Body of pancreas (tissue), 2 donors: ENCODE measurements around the genes ABTB3 and PRDM4.

DNA sequence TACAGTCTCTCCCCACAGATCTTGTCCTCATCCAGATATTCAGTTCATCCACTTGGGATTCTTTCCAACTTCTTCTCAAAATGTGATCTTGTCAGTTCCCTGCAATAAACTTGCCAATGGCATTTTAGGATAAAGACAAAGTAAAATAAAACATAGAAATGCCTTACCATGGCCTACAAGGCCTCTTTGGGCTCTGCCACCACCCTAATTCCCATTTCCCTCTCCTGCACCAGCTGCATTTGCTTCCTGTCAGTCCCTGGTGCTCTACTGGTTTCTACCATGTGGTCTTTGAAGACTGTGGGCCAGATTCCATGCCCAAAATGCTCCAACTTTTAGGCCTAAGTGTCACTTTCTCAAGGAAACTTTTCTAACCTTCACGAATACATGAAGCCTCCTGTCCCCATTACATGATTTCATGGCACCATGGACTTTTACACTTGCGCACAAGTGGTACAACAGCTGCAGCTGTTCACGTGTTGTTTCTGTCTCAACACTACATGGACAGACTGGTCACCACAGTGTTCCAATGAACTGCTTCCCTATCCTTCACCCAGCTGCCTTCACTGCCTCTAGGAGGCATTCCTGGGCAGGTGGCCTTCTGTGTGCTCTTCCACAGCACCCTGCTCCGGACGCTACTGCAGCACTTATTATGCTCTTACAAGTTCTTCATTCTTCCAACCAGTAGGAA, 1.7 kb downstream of the MTERF2 start:
- PRO-cap = unidirectional peak, plus-strand start at position 526 of the sequence; unidirectional peak, plus-strand start at position 576 of the sequence
- RAMPAGE, long total RNA, 2 experiments = no peak in any of the 2 experiments

DNA sequence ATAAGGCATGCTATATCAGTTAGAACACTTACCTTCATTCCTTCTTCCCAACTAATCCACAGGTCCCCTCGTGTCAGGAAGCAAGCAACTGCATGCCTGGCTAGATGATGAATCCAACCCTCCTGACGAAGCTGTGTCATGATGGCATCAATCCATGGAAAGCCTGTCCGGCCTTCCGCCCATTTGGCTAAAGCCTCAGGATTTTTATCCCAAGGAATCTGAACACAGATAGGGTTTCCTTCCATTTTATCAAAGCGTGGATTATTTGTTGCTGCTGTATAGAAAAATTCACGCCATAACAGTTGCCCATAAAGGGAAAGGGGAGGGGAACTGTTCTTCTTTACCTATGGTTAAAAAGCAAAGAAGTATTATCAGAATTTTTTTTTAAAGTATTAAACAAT, 12.6 kb upstream of the MTERF2 start:
- PRO-cap = no peak
- RAMPAGE, long total RNA, 2 experiments = no peak in any of the 2 experiments

DNA sequence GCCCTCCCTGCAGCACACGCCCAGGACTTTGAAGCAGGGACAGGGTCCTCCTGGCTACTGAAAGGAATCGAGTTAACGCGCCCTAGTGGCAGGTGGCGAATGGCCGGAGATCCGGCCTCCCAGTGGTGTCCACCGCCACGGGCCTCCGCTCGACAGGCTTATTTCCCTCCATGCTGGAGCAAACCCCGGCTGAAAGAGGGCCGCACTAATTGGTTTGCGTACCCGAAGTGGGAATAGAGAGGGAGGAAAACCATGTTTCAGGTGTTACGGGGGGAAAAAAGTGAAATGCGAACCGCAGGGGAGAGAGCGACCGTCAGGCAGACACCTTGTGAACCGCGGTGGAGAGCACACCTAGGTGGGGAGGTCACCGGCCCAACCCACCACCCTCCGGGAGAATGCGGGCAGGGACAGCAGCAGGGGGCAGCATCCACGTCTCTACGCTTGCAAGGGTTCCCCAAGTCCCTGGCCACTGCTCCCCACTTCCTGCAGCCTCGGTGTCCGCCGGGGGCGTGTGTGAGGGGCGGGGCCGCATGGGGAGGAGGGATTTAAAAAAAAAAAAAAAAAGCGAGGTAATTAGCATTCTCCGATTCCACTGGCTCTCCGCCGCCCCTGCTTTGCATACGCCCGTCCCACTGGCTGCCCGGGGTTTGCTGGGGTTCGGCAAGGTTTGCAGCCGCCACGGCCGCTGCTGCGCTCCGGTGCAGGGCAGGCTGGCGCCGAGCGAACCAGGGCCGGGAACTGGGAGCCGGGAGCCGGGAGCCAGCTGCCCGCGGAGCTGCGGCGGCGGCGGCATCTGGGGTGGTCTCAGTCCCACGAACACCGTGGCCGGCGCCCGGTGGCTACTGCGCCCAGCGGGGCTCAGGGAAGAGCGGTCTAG, at the start of gene ABTB3:
Gene ABTB3 (plus strand): TSS at position 676 of the 877 bp plus-strand sequence.
- PRO-cap = unidirectional peak, plus-strand start at position 676 of the sequence
- RAMPAGE, long total RNA, 2 experiments = start-site peak on the plus strand in 1 of 2 experiments, centred at position 687 of the sequence, 6 reads per replicate

GRCh38 chr12:107318636-107319106, 437 bp downstream of the ABTB3 start:
- PRO-cap = unidirectional peak, minus-strand start at chr12:107318705
- RAMPAGE, long total RNA, 2 experiments = no peak in any of the 2 experiments

GRCh38 chr12:107684760-107685378, 730 bp upstream of the PWP1 start:
- PRO-cap = no peak
- RAMPAGE, long total RNA, 2 experiments = no peak in any of the 2 experiments

DNA sequence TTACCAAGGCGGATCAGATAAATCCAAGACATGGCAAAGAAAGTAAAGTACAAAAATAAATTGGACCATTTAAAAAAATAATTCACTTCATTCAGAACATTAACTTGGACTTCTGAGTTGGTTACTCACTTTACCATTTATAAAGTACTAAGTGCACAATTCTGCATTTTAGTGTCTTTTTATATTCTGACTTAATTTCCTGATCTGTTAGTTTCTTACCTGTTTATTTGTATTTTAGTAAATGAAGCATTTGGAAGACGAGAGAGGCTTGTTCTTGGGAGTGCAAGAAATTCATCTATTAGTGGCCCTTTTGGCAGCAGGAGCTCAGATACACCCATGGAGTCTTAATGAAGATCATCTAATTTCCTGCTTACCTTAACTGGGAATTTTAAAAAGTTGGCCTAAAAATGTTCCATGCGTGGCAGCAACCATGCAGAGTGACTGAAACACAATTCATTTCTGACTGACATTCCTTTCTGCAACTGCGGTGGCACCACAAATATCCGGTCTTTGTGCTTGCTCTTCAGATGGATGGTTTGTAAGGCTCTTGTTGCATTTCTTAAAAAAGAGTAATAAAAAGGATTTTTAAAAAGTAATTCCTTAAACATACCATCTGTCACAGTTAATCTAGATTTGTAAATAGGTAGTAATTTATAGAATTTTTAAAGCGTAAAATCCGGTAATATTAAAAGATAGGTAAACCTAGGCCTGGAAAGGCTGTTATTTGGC, 26.4 kb downstream of the PWP1 start:
- PRO-cap = no peak
- RAMPAGE, long total RNA, 2 experiments = no peak in any of the 2 experiments

GRCh38 chr12:107731022-107732348, 29.5 kb downstream of the PRDM4 start:
- PRO-cap = no peak
- RAMPAGE, long total RNA, 2 experiments = no peak in any of the 2 experiments

DNA sequence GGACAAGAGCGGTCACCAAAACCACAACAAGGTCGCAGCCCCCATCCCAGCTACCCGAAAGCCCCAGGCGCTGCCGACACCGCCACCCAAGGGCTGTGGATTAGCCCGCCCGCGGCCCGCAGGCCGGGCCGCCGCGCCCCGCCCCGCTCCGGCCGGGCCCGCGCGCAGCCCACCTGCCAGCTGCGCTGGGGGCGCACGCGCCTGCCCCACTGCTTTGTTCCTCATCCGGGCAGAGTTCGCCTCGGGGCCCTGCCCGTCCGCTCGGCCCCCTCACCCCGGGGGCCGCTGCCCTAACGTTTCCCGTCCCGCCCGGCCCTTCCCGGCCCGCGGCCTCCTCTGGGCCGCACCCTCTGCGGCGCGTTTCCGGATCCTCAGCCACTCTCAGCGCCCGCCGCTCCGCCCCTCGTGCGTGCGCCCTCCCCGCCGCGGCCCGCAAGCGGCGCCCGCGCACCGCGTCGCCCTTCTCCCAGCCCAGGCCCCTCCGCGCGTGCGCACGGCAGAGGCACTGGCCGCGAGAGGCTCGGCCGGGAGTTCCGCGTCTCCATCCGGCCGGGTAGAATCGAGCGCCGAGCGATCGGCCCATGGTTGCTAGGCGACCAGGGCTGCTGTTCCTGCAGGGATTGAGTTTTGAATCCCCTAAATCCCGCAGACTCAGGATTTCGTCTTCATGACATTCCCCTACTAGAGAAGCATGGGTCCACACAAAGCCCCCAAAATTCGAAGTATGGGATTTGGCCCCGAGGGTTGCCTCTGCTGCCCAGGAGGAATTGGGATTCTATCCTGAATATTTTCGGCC, at the start of gene PRDM4:
Gene PRDM4 (minus strand): TSS at position 354 of the 796 bp plus-strand sequence.
- PRO-cap = bidirectional peak, plus-strand start at position 516 of the sequence, minus-strand start at position 352 of the sequence
- RAMPAGE, long total RNA, 2 experiments = start-site peak on the minus strand in 2 of 2 experiments, centred at positions 327 to 351 of the sequence, 18 to 97 reads per replicate

DNA sequence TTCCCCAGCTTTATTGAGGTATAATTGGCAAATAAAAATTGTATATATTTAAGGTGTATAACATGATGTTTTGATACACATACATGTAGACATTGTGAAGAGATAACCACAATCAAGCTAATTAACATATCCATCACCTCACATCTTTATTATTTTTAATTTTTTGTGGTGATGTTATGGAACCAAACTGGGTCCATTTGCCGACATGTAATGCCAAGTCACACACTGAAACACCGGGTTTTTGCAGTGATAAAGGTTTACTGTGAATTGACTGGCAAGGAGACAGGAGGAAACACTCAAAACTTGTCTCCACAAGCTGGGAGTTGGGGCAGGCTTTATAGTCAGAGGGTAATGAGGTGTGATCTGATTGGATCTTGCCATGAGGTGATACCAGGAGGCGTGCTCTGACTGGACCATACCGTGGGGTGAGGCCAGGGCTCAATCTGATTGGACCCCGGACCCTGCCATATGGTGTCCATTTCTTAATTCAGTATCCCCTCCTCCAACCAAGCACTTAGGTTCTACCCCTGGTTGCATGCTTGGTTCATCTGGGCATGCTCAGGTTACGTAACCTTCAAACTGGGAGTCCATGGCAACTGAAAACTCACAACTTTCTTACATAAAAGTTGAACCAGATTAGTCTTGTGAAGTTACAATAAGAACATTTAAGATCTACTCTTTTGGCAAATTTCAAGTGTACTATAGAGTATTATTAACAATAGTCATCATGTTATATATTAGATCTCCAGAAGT, 11.7 kb upstream of the WSCD2 start:
- PRO-cap = no peak
- RAMPAGE, long total RNA, 2 experiments = no peak in any of the 2 experiments

- PRO-cap = no peak
- RAMPAGE, long total RNA, 2 experiments = no peak in any of the 2 experiments
These were observed 18.4 kb downstream of the CMKLR1 start for GRCh38 chr12:108320557-108321250.

DNA sequence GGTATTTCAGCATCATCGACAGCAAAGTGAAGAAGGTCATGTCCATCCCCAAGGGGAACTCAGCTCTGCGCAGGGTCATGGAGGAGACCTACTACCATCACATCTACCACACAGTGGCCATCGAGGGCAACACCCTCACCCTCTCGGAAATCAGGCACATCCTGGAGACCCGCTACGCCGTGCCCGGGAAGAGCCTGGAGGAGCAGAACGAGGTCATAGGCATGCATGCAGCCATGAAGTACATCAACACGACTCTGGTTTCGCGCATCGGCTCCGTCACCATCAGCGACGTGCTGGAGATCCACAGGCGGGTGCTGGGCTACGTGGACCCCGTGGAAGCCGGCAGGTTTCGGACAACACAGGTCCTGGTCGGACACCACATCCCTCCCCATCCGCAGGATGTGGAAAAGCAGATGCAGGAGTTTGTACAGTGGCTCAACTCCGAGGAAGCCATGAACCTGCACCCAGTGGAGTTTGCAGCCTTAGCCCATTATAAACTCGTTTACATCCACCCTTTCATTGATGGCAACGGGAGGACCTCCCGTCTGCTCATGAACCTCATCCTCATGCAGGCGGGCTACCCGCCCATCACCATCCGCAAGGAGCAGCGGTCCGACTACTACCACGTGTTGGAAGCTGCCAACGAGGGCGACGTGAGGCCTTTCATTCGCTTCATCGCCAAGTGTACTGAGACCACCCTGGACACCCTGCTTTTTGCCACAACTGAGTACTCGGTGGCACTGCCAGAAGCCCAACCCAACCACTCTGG, 3.8 kb downstream of the FICD start:
- PRO-cap = no peak
- RAMPAGE, long total RNA, 2 experiments = start-site peak on the plus strand in 1 of 2 experiments, centred at position 241 of the sequence, 16 reads per replicate

DNA sequence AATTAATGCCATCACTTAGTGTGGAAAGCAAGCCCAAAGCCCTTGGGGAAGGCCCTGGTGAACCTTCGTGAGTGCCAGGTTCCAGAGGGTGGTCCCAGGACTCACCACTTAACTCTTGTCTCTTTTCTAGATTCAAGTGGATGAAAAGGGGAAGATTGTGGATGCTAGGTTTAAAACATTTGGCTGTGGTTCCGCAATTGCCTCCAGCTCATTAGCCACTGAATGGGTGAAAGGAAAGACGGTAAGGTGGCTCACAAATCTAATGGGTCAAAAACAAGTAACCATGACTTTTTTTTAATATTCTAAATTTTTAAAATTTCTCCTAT, 2.8 kb downstream of the ISCU start:
- PRO-cap = no peak
- RAMPAGE, long total RNA, 2 experiments = no peak in any of the 2 experiments

DNA sequence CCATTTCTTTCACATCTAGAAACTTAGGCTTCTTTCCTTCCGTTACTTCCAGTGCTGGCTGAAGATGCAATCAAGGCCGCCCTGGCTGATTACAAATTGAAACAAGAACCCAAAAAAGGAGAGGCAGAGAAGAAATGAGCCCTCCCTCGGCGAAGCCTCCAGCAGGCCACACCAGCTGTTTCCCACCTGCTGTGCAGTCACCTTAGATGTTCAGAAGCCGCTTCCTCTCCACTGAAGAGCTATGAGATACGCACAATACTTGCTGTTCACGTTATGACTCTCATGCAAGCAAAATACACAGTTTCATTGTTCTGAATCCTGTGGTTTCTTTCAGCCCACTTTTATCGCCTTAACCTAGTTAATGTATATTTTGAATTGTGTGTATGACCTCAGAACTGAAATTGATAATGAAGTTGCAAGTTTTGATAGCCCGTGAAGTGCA, 6.4 kb downstream of the ISCU start:
- PRO-cap = no peak
- RAMPAGE, long total RNA, 2 experiments = no peak in any of the 2 experiments

- PRO-cap = no peak
- RAMPAGE, long total RNA, 2 experiments = no peak in any of the 2 experiments
These were observed 3.9 kb downstream of the SELPLG start for GRCh38 chr12:108629586-108630424.

GRCh38 chr12:108639041-108640053, 5.7 kb upstream of the SELPLG start:
- PRO-cap = no peak
- RAMPAGE, long total RNA, 2 experiments = no peak in any of the 2 experiments

DNA sequence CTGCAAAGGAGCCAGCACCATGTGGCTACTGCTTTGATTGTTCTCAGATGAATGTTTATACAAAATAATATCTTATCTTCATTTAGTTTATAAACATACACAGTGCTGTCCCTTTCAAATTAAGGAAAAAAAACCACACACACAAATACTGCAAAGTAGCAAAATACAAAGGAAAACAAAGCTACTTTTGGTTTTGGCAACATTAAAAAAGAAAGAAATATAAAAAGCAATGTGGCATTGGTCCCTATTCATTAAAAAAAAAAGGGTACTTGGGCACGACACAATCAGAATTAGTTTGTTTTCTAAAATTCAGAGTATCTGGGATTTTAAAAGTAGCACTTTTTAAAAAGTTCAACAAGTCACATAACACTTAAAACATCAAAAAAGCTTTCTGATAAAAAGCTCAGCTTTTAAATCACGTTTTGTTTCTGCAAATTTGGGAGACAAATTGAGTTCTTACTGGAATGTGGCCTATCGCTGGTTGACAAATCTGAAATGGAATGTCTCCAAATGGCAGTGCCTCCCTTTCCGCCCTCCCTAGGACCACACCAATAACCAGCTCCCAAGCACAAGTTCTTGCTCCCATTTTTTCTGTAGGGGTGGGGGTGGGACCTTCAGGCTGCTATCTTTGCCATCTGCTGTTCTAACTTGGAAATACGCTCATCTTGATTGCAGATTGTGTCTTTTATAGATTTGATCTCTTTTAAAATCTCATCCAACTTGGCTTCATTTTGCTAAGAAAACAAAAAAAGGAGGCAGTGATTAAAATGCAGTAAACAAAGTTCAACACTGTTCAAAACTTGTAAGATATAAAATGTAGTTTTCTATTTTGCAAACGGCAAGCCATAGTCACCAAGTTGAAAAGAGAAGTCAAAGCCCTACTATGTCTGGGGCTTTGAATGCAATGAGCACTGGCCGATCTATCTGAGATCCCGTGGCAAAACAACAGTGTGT, 13.4 kb upstream of the SELPLG start:
- PRO-cap = no peak
- RAMPAGE, long total RNA, 2 experiments = no peak in any of the 2 experiments

GRCh38 chr12:108658532-108658968, 24.9 kb upstream of the SELPLG start:
- PRO-cap = no peak
- RAMPAGE, long total RNA, 2 experiments = no peak in any of the 2 experiments

- PRO-cap = no peak
- RAMPAGE, long total RNA, 2 experiments = no peak in any of the 2 experiments
These were observed 31.0 kb upstream of the SELPLG start for GRCh38 chr12:108664220-108665572.

GRCh38 chr12:108804316-108805203, 52.8 kb downstream of the SSH1 start:
- PRO-cap = no peak
- RAMPAGE, long total RNA, 2 experiments = no peak in any of the 2 experiments

GRCh38 chr12:108825985-108826837, 31.2 kb downstream of the SSH1 start:
- PRO-cap = unidirectional peak, plus-strand start at chr12:108826415
- RAMPAGE, long total RNA, 2 experiments = no peak in any of the 2 experiments